Astrocyte (in vitro differentiated cells and primary cell): Measurements from ENCODE around the genes ABCB4 and LRRD1.

DNA sequence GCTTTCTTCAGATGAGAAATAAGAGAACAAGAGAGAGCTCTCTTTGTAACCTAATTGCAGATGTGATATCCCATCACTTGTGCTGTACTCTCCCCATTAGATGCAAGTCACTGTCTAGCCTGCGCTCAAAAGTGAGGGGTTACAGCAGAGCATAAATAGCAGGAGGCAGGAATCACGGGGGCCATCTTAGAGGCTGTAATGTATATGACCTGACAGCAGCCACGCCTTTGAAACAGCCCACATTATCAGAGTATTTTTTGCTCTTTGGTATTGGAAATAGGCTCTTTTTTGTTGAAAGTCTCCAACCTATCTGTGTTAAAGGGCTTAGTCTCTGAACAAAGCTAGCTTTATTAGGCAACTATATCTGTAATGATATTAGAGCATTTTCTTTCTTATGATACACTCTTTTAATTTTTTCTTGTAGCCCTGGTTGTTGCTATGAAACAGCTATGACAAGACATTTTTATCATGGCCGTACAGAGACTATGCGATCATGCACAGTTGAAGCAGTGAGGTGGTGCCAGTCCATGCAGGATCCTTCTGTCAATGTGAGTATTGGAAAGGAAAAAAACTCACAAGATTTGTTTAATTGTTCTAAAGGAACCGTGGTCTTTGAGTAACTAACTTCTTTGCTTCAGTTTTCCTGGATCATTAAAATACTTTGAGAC lies 45.8 kb downstream of the CROT start:
- PRO-cap = no peak
- RRBS, 2 experiments = no CpG with 5 or more reads among the region's 6 CpGs

DNA sequence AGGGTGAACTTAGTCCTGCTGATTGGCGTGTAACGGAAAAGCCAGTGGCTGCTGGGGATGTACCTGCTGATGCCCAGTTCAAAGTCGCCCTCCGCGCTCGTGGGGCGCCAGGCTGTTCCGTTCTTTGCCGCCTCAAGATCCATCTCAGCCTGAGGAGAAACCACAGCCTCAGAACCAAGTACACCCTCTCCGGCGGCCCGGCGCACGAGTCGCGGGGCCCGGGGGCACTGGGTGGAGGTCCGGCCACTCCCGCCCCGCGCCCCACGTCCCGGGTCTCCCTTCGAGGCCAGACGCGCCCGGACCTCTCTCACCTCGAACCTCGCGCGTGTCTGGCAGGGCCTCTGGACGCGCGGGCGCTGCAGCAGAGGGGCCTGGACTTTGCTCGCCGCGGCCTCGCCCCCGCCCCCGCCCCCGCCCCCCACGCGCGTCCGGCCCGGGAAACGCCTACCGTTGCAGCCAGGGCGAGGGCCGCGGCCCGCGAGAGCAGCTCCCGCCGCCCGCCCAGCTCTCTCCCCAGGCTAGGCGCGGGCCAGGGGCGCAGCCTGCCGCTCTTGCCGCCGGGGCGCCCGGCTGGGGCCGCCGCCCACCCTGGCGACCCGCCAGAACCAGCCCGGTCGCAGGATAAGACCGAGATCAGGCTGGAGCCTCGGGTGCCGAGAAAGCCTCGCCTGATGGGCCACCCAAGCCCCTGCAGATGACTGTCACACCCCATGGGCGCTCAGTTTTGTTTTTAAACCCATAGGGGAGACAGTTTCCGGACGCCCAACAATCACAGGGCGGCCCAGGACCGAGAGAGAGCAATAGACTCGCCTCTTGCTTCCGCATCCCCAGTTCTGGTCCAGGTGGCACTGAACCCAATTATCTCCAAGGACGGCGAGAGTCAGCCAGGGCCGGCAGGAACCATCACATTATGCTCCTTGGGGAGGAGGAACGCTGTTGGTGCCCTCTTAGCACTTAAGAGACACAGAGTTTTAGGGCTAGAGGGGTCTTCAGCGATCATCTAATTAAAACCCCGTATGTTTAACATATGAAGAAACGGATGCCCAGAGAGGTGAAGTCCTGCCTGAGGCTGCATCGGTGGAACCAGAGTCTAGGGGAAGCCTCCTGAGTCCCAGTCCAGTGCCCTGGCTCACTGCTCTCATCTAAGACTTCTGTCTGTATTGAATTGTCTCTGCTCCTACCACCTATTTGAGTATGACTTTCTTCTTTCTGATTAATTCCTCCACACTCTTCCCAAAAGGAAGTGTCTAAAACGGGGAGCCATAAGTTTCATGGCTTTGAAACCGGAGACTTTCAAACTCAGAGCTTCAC lies at the start of gene ABCB4:
ABCB4 (minus strand) TSS at position 358 of the 1,311 bp plus-strand sequence.
- PRO-cap = no peak
- RRBS, 2 experiments = 1 to 2% methylated on average over 6 to 11 of the region's 92 CpGs

GRCh38 chr7:87934630-87935353 lies 741 bp downstream of the ADAM22 start:
- PRO-cap = no peak
- RRBS, 2 experiments = no CpG with 5 or more reads among the region's 51 CpGs

- PRO-cap = no peak
- RRBS, 2 experiments = no CpG with 5 or more reads among the region's 2 CpGs
Observed at GRCh38 chr7:88229245-88229482, 9.3 kb upstream of the SRI start.

GRCh38 chr7:88291729-88292381 lies 14.8 kb downstream of the STEAP4 start:
- PRO-cap = no peak
- RRBS, 2 experiments = no CpG with 5 or more reads among the region's 7 CpGs

DNA sequence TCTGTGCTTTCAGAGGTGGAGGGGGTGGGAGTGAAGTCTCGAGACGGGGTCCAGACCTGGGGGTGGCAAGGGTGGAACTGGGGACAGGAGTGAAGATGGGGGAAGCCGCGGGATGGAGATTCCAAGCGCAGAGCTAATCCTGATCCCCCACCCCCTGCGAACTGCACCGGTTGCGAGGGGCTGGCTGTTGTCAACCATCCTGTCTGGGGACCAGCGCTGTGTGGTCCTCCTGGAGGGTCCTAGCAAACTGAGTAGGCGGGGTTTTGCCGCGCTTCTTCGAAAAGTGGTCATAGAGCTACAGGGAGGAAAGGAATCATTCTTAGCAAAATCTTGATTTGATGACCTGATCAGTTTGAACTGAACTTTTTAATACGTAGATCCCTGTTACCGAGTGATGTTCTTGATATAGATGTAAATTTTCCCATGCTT lies 598 bp downstream of the CFAP69 start:
- PRO-cap = no peak
- RRBS, 2 experiments = no CpG with 5 or more reads among the region's 15 CpGs

GRCh38 chr7:90463462-90463773 lies 6.0 kb upstream of the PTTG1IP2 start:
- PRO-cap = no peak
- RRBS, 2 experiments = no CpG with 5 or more reads among the region's 3 CpGs

DNA sequence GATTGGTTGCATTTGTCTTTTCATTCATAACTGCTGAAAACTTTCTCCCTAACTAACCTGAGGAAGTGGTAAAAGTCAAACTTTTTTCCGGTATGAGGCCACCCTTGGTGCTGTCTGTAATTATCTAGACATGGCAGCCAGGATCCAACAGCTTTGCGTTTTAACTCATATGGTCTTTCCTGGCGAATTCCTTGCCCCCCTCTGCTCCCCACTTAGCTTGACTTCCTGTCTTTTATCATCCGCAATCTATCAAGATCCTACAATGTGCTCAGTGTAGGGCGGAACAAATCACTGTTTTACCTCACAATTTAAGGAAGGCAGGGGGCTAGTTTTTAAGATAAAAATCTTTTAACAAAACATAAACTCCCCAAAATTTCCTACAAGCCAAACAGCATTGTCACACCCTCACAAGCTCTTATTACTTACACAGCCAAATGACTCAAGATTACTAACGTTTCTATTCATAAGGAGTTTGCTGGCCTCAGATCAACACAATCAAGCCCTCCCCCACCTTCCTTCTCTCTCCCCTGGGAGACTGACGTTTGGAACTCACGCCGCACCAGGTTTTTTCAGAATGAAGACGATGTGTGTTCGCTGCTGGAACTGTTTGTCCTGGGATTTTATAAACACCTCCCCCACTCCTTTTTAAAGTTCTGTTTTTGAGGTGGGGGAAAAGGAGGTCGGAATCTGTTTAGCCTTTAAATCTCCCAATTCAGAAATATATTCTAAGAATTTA lies 1.3 kb upstream of the CDK14 start:
- PRO-cap = no peak
- RRBS, 2 experiments = no CpG with 5 or more reads among the region's 12 CpGs

DNA sequence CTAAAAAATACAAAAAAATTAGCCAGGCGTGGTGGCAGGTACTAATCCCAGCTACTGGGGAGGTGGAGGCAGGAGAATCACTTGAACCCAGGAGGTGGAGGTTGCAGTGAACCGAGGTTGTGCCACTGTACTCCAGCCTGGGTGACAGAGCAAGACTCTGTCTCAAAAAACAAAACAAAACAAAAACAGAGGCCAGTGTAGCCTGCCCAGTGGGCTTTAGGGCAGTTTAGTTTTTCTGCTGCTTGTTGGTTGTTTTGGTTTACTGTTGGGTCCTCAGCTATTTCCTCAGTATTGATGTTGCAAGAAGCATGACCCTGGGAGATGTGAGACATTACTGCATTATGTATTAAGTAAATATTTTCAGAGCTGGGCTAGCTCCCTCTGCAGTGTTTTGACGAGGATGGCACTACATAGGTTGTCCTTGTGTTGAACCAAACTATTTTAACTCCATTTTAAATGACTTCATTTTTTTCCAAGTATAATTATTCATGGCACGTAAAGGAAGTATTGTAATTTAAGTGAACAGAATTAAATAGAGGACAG lies 4.8 kb downstream of the AKAP9 start:
- PRO-cap = no peak
- RRBS, 2 experiments = no CpG with 5 or more reads among the region's 4 CpGs

GRCh38 chr7:92038257-92038920 lies 95.9 kb downstream of the CYP51A1 start:
- PRO-cap = no peak
- RRBS, 2 experiments = no CpG with 5 or more reads among the region's 3 CpGs

- PRO-cap = no peak
- RRBS, 2 experiments = under 1 to 3% methylated on average over 15 of the region's 46 CpGs
Observed at GRCh38 chr7:92178877-92179447, at the start of gene LRRD1. LRRD1 (minus strand) TSS chr7:92179142.

DNA sequence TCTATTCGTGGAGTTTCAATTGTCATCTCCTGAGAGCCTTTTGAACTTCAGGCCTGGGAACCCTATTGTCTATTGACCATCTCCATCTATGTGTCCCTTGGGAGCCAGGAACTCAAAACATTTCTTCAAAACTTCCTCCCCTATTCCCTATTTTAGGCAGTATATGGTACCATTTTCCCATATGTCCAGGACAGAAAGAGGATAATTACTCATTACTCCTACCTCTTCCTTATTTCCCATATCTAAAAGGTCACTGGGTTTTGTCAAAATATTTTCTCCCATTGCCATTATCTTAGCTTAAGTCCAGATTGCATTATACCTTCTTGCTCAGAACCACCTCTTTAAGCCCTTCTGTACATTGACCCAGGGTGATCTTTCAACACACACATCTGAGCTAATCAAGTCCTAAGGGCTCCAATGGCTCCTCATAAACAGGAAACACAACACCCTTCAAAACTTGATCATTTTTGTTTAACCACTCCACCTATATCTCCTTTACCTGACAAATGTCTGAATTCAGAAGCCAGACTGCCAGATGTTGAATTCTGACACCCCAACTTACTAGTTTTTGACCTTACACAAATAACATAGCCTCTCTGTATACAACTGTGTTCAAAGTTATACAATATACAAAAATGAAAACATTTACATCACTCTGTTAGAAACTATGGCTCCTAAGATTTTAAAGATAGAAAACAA lies 16.3 kb upstream of the LRRD1 start:
- PRO-cap = no peak
- RRBS, 2 experiments = no CpG with 5 or more reads among the region's 1 CpG

DNA sequence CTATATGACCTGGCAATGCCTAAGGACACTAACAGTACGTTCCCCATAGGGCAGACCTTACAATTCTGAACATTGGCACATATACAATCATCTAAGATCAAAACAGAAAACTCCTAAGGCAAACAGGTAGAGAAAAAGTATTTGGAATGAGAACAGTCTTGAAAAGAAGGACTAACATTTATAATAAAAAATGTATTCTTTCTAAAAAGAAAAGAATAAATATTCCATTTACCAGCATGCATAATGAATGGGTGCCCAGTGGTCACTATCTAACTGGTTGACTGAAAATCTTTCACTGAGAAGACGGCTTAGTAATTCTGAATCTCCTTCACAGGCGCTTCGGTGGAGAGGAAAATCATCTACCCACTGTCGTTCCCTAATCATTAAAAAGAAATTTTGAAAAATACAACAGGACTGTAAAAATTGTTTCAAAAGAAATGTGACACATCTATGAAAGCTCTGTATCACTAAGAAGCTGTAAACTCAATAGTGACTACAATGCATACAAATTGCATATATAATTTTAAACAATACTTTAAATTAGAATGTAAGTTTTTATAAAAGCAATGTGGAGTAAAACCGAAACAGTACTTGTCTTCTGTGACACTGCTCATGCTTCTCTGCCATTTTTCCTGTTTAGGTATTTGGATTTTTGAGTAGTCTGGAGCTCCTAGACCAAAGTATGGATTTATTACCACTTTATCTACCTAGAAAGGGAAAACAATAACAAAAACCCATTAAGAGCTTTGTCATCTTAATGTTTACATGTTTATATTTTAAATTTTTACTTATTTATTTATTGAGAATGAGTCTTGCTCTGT lies 11.3 kb downstream of the KRIT1 start:
- PRO-cap = no peak
- RRBS, 2 experiments = no CpG with 5 or more reads among the region's 6 CpGs

GRCh38 chr7:92264957-92266147 lies 19.6 kb downstream of the ANKIB1 start:
- PRO-cap = no peak
- RRBS, 2 experiments = 91 to 100% methylated on average over 1 to 2 of the region's 7 CpGs

DNA sequence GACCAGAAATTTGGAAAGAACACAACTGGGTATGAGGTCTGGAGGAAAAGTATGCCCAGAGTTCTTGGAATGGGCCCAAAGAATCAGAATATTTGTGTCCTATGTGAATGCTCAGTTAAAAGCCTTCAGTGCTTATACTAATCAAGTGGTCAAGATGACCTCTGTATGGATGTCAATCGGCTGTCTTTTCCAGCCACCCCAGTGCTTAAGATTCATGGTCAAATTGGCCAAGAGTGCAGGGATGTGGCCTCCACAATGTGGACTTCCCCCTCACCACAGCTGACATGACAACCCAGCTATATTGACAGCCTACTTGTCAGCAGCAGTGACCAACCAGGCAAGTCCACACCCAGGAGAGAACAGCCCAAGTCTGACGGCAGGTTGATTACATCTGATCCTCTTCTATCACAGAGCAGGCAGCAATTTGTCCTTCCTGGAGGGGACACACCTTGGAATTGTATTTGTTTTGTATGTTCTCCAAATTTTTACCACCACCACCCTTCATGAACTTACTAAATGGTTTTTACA lies 8.2 kb upstream of the ERVW-1 start:
- PRO-cap = no peak
- RRBS, 2 experiments = no CpG with 5 or more reads among the region's 2 CpGs

DNA sequence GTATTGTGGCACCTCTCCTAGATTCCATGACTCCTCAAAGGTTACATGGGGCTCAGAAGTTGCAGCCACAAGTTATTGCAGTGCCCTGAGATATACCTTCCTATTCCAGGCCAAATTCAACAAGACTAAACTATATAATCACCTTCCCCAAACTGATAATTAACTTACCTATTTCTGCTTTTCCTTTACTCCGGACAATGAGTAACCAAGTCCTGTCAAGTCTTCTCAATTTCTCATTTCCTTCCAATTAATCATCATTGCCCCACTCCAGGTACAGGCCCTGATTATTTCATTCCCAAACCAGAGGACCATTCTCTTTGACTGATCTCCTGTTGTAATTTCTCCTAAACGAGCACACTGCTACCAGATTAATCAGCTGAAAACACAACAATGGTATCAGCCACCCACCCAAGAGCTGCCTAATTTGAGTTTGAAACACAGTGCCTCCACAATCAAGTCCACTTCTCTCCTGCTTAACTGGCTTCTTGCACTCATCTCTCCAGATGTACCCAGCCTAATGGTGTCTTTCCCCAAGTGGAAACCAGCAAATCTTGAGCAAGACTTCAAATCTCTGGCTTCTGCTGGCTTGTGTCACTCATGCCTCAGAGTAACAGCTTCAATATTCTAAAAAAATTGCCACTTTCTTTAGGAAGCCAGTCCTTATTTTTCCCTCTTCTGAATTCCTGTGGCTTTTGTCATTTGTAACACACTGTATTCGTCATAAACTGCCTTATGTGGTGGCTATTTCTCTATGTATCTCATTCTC lies 89.2 kb downstream of the CDK6 start:
- PRO-cap = no peak
- RRBS, 2 experiments = no CpG with 5 or more reads among the region's 3 CpGs

- PRO-cap = no peak
- RRBS, 2 experiments = no CpG with 5 or more reads among the region's 1 CpG
Observed at GRCh38 chr7:92759514-92760091, 76.8 kb downstream of the CDK6 start.

- PRO-cap = no peak
- RRBS, 2 experiments = no CpG with 5 or more reads among the region's 6 CpGs
Observed at GRCh38 chr7:92809417-92810168, 26.8 kb downstream of the CDK6 start.

DNA sequence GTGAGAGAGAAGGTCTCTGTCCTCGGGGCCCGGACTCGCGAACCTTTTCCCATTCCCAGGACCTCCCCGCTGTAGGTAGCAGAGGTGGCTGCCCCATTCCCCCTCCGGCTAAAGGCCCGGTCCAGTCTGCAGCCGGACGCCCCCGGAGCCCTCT lies 1.8 kb downstream of the CDK6 start:
- PRO-cap = no peak
- RRBS, 2 experiments = 1 to 5% methylated on average over 4 of the region's 10 CpGs

DNA sequence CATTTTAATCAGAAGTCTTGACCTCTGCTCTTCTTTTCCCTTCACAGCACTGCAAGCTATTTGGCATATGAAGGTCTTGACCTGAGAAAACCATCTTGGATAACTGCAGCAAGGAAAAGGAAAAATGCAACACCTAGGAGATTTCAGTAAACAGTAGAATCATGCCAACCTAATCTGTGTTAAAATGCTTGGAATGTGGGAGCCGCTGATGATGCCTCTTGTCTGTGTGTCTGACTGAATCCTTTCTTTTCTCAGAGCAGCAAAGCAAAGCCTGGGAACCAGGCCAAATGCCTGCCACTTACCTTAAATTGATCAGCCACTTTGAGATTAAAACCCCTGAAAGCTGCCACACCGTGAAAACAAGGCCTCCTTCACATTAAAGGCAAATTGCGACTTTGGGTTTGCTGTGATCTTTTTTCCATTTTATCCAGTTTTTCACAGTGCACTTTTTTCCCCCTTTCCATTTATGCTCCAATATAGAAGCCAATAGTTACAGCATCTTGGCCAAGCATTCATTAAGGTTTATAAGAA lies 80.5 kb upstream of the CDK6 start:
- PRO-cap = bidirectional peak, plus-strand start at position 254 of the sequence, minus-strand start at position 69 of the sequence
- RRBS, 2 experiments = no CpG with 5 or more reads among the region's 3 CpGs